NCI-H460 (cell line): ENCODE data around the genes PCBD2 and MACROH2A1.

RAMPAGE:
- cytosol, long total RNA = no peak
- long total RNA = no peak
- nucleus, long total RNA = no peak
Measured at GRCh38 chr5:134649380-134649967, 889 bp downstream of the SEC24A start.

DNA sequence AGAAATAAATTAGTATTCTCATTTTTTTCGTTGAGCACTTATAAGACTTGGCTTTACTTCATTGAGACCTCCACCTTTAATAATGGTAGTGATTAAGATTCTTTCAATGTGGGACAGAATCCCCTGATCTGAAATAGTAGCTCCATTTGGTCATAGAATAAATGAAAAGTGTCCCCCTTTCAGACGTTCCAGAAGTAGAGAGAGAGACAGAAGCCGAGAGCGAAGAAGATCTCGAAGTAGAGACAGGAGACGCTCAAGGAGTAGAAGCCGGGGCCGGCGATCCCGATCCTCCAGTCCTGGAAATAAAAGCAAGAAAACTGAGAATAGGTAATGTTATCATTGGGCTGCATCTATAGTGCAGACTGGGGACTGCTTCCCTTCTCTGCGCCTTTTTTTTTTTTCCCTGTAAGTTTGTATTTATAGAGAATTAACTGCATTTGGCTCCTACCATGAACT is 8.2 kb downstream of the DDX46 start:
RAMPAGE:
- cytosol, long total RNA = no peak
- long total RNA = no peak
- nucleus, long total RNA = no peak

DNA sequence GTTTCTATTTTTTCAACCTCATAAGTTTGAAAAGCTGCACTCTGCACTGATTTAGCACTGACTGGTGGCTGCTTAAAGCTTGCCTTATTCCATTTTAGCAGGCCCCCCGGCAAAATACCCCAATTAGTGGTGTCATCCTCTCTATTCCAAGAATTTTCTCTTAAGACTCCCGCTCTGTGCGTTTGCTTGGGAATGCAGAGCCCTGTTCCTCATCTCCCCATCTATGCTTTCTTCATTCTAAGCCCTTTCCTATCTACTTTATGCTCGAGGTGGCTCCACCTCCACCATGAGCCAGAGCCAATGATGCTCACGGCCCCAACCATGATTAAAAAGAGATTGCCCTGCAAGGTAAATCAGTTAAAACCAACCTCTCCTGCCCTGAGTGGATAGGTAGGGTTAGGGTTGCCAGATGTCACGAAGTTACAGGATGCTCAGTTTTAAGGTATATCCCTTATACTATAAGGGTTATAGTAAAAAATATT is 715 bp upstream of the TXNDC15 start:
RAMPAGE:
- cytosol, long total RNA = no peak
- long total RNA = no peak
- nucleus, long total RNA = no peak

RAMPAGE:
- cytosol, long total RNA = no peak
- long total RNA = no peak
- nucleus, long total RNA = no peak
Measured at GRCh38 chr5:134904549-134905264, at the start of gene PCBD2. Gene PCBD2, plus strand, starts transcription at chr5:134905131.

RAMPAGE:
- cytosol, long total RNA = no peak
- long total RNA = no peak
- nucleus, long total RNA = no peak
Measured at GRCh38 chr5:134923453-134924425, 18.8 kb downstream of the PCBD2 start.

DNA sequence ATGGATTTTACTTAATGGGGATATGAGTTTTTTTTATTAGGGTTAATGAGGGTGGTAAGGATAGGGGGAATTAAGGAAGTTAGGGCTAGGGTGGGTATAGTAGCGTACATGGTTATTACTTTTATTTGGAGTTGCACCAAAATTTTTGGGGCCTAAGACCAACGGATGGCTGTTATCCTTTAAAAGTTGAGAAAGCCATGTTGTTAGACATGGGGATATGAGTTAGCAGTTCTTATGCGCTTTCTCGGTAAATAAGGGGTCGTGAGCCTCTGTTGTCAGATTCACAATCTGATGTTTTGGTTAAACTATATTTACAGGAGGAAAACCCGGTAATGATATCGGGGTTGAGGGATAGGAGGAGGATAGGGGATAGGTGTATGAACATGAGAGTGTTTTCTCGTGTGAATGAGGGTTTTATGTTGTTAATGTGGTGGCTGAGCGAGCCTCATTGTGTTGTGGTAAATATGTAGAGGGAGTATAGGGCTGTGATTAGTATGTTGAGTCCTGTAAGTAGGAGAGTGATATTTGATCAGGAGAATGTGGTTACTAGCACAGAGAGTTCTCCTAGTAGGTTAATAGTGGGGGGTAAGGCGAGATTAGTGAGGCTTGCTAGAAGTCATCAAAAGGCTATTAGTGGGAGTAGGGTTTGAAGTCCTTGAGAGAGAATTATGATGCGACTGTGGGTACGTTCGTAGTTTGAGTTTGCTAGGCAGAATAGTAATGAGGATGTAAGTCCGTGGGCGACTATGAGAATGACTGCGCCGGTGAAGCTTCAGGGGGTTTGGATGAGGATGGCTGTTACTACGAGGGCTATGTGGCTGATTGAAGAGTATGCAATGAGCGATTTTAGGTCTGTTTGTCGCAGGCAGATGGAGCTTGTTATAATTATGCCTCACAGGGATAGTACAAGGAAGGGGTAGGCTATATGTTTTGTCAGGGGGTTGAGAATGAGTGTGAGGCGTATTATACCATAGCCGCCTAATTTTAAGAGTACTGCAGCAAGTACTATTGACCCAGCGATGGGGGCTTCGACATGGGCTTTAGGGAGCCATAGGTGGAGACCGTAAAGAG is 21.7 kb downstream of the PCBD2 start:
RAMPAGE:
- cytosol, long total RNA = no peak
- long total RNA = no peak
- nucleus, long total RNA = no peak

DNA sequence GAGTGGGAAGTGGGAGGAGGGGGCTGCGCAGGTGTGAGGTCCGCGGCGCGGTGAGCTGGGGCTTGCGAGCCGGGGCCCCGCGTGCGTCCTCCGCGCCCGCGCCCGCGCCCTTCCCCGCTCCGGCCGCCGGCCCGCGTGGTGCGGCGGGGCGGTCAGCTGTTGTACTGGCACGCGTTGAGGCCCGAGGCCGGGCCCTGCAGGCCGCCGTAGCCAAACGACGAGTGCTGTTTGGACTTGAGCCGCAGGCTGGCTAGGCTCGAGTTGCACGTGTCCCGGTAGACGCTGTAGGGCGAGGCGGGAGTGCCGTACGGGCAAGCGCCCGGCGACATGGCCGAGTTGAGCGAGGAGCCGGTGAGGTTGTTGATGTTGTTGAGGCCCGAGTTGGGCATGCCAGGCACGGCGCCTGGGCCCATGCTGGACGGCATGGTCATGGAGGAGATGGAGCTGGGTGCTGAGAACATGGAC is 5.4 kb downstream of the PITX1 start:
RAMPAGE:
- cytosol, long total RNA = no peak
- long total RNA = no peak
- nucleus, long total RNA = no peak

DNA sequence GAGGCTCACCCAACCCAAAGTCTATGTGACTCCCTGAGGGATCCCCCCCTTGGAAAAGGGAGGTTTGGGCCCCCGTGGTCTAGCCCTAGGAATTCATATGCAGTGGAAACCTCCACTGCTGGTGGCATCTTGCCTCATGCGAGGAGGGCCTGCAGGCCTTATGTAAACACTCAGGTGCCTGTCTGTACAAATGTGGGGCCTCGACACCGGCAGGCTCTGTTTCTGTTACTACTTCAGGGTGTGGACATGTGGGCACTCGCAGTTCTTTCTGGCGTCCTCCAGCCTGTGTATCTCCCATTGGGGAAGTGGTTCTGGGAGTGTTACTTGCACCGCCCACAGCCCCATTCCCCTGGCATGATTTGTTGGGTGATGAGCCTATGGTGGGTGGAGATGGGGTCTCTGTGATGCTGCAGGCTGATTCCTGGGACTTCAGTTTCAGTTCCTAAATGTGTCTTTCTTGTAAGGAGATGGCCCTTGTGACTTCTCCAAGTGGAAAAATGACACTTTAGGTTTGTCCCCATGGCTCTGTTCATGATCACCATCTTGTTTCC is 82.1 kb upstream of the PITX1 start:
RAMPAGE:
- cytosol, long total RNA = no peak
- long total RNA = no peak
- nucleus, long total RNA = no peak

DNA sequence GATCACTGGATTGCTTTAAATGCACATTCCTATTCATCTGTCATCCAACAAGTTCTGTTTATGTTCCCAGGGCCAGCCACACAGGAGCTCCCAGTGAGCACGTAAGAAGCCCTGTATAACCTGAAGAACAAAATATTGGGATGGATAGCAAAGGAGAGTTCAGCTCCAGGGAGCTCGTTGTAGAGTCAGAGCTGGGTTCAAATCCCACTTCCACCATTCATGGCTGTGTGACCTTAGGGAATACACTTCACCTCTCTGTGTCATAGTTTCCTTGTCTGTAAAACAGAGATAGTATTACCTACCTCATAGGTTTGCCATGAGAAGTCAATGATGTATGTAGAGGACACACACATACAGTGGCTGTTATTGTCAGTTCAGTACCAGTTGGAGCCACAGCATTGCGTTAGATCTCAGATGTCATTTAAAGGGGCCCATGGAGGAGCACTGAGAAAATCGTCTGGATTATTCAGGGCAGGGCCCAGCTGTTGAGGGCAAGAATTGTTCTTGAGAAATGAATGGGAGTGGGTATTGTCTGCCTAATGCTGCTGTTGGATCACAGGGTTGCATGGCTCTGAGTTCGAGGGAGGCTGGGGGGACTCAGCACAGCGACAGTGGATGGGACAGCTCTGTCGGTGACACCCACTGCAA is 67.3 kb downstream of the MACROH2A1 start:
RAMPAGE:
- cytosol, long total RNA = no peak
- long total RNA = no peak
- nucleus, long total RNA = no peak

DNA sequence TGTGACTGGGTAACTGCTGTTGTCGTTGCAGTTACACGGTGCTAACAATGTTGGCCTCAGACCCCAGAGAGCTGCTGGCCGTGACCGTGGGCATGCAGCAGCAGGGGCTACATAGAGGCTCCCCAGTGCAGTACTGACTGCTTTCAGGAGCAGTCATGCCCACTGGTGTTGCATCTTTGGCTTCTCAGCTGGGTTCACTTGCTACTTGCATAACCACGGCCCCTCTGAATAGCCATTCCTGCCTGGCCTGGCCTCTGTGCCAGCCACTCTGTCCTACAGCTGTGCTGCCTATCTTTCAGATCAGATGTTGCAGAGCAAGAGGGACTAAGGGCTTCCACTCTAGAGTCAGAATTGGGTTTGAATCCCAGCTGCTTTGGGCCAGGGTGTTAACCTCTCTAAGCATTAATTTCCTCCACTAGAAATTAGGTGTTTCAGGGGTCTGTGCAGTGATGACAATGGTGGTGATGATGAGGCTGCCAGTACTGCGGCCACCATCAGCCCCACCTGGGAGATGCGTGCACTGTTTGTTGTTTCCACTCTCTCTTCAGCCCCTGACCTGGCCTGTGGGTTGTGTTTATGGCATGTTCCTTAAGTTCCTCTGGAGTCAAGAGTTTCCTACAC is 60.4 kb downstream of the MACROH2A1 start:
RAMPAGE:
- cytosol, long total RNA = no peak
- long total RNA = no peak
- nucleus, long total RNA = no peak

GRCh38 chr5:135374601-135375340 is 24.3 kb downstream of the MACROH2A1 start:
RAMPAGE:
- cytosol, long total RNA = no peak
- long total RNA = no peak
- nucleus, long total RNA = no peak

DNA sequence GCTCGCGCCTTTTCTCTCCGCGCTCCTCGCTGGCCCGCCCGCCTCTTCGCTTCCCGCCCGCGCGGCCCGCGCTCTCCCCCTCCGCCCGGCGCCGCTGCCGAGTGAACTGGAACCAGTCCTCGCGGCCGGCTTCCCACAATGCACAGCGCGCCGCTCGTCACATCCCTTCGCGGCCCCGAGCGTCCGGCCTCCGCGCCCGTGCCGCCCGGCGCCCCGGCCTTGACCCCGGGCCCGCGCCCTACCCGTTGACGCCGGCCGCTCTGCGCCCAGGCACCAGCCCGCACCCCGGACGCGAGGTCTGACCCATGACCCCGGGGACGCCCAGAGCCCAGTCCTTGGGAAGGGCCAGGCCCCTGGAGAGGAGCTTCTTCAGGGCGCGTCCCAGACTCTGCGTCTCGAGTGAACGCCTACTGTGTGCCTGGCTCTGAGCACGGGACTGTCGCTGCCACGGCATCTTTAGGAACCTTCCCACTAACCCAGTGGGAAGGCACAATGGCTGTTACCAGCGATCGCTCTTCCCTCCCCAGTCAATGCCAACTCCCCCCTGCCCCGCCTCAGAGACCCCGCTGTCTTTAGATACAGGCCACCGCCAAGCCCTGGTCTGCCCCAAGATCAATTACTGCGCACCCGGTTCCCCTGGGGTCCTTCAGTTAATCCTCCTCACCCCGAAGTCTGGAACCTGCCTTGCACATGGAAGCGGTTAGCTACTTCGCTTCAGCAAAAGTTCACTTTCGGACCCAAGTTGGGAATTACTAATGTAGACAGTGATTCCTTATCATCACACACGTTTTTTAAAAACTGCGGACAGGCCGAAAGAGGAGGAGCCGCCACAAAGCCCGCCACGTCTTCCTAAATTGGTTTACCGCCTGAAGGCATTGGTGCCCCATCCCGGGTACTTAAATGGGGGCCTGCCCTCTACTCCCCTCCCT is at the start of gene MACROH2A1:
MACROH2A1 (minus strand) TSS at position 110 of the 929 bp plus-strand sequence.
RAMPAGE:
- cytosol, long total RNA = start-site peak on the minus strand centred at position 34 of the sequence, 99 bp wide, 653 and 266 reads in 2 replicates
- long total RNA = no peak
- nucleus, long total RNA = no peak

GRCh38 chr5:135491302-135492396 is 39.5 kb upstream of the TIFAB start:
RAMPAGE:
- cytosol, long total RNA = no peak
- long total RNA = no peak
- nucleus, long total RNA = no peak

DNA sequence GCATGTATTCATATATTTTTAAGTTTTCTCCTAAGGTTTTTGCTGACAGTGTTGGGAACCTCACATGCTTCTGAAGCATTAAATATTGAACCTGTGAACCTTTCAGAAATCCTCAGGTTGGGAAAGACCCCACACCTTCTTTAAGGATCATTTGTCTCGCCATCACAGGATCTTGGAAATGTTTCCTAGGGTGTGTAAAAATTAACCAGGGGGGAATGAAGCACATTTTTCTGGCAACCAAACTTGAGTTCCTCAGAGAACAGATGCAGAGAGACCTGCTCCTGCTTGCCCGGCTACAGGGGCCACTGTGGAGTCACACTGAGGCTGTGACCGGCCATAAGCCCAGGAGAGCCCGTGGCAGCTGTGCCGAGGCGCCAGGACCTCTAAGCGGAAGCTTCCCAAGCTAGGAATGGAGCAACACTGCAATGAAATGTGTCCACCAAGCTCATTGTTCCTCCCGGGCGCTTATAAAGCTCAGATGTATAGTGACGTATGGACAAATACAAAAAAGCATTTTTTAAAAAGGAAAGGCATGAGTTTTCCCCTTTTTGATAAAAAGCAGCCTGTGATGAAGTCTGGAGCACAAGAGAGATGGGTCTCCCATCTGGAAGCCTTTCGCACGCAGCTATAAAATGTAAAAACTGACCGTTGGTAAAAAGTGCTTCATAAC is 7.6 kb downstream of the CXCL14 start:
RAMPAGE:
- cytosol, long total RNA = no peak
- long total RNA = no peak
- nucleus, long total RNA = no peak

RAMPAGE:
- cytosol, long total RNA = no peak
- long total RNA = no peak
- nucleus, long total RNA = no peak
Measured at GRCh38 chr5:135951522-135952244, 3.1 kb downstream of the LECT2 start.

GRCh38 chr5:135991415-135991838 is 36.6 kb upstream of the LECT2 start:
RAMPAGE:
- cytosol, long total RNA = no peak
- long total RNA = no peak
- nucleus, long total RNA = no peak

RAMPAGE:
- cytosol, long total RNA = no peak
- long total RNA = no peak
- nucleus, long total RNA = no peak
Measured at GRCh38 chr5:136067269-136067731, 38.5 kb downstream of the TGFBI start.

GRCh38 chr5:136106533-136106732 is 26.2 kb upstream of the SMAD5 start:
RAMPAGE:
- cytosol, long total RNA = no peak
- long total RNA = no peak
- nucleus, long total RNA = no peak

DNA sequence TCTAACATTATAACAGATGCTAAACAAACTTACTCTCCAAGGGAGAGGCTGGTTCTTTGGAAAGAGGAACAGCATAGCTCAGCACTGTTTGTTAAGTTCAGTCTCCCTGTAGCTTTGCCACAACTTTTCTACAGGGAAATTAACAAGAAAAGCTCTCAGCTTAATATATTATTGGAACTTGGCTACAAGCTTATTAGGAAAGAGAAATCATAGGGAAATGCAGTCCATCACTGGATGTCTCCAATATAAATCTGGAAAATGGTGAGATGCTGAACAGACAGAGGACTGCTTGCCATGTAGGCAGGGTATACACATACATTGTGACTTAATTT is 275.1 kb downstream of the SPOCK1 start:
RAMPAGE:
- cytosol, long total RNA = no peak
- long total RNA = no peak
- nucleus, long total RNA = no peak

RAMPAGE:
- cytosol, long total RNA = no peak
- long total RNA = no peak
- nucleus, long total RNA = no peak
Measured at GRCh38 chr5:137263945-137264442, 235.1 kb downstream of the SPOCK1 start.